ENCODE measurements around a stretch of chr13.

DNA sequence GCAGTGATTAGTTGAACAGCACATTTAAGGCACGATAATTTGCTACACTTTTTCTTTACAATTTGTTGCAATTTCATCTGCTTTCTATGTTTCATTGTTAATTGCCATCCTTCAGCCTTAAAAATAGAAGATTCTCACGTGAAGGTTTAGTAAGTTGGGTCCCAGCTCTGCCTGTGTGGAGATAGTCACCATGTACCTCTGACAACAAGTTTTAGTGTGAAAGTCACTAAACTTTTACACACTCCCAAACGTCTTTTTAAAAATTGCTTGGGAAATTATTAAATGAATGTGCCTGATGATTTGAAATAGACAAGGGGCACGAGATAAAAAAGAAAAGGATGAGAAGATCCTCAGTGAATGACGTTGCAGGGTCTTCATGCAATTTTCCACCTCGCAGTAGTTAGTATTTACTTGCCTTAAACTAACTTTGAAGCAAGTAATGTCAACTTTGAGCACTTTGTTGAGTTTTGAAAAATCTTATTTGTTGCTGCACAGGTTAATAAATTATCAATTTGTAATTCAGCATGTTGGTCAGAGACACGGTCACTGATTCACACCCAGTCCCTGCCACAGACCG, 84.7 kb upstream of the MCF2L start:
- PRO-cap = no peak

DNA sequence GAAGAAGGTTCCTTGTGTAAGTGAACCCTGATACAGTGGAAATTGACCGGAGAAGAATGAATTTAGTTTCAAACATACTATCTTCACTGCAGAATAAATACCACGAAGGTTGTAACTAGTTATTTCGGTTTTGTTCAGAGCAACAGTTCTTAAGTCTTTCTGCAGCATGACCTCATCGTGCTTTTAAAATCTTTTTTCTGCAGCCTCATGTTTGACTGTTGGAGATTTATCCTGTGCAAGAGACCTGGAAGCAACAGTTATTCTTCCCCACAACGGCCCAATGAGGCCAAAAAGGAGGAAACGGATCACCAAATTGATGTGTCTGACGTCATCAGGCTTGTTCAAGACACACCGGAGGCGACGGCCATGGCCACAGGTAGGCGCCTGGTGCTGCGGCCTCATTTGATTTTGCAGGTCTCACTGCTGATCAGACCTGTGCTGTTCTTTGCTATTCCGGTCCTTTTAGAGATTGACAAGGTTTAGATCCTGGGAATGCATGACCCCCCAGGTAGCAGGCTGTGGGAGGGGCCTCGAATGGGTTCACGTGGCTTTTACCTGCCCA, 66.9 kb upstream of the MCF2L start:
- PRO-cap = no peak

DNA sequence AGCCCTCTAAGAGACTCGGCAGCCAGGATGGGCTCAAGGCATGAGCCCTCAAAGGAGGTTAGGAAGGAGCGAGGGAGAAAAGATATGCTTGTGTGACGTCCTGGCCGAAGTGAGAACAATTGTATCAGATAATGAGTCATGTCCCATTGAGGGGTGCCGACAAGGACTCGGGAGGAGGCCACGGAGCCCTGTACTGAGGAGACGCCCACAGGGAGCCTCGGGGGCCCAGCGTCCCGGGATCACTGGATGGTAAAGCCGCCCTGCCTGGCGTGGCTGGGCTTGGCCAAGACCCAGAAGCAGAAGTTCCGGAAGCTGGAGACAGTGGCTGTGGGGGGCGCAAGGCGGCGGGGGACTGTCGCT, 54.1 kb downstream of the MCF2L start:
- PRO-cap = no peak

- PRO-cap = no peak
Observed at GRCh38 chr13:113079384-113080128, 26.0 kb upstream of the F7 start.

DNA sequence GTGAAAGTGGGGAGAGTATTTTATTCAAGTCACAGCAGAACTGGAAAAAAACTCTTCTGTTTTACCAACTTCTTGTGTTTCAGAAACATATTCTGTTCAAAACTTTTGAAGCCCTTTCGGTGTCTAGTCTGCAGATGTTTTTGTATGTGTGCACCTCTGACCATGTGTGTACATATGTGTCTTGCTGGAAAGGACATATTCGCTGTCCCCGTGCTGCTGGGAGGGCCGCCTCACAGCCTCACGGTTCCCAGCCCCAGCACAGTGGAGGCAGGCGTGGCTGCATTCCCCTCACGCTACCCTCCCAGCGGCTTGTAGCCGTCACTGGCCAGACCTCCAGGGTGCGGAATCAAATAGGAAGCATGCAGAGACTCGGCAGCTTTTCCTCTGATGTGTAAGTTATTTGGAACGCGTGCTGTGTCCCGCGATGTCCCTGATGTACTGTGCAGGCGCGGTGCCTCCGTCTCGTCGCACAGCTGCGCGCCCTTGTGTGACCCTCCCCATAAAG, 7.6 kb upstream of the F7 start:
- PRO-cap = no peak

- PRO-cap = no peak
Observed at GRCh38 chr13:113137587-113138407, 15.2 kb downstream of the F10 start.

DNA sequence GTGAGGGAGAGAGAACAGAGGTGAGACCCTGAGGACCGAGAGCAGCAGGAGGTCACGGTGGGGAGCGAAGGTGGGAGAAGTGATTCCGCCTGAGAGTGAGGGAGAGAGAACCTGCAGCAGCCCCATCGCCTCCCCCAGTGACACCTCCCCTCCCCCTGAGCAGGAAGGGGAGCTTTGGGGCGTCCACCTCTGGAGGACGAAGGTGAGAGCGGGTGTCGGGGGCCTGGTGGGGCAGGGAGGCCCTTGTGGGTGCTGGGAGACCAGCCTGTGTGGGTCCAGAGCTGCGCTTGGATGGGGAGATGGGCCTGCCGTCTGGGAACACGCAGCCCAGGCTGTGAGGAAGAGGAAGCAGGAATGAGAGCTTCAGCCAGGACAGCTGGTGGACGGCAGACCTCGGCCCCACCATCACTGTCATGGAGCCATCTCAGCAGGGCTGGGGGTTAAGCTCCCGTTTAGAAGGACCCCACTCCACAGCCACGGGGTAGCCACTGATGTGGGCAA, 6.7 kb upstream of the PROZ start:
- PRO-cap = no peak

- PRO-cap = no peak
Observed at GRCh38 chr13:113421558-113422248, 31.6 kb downstream of the ADPRHL1 start.

DNA sequence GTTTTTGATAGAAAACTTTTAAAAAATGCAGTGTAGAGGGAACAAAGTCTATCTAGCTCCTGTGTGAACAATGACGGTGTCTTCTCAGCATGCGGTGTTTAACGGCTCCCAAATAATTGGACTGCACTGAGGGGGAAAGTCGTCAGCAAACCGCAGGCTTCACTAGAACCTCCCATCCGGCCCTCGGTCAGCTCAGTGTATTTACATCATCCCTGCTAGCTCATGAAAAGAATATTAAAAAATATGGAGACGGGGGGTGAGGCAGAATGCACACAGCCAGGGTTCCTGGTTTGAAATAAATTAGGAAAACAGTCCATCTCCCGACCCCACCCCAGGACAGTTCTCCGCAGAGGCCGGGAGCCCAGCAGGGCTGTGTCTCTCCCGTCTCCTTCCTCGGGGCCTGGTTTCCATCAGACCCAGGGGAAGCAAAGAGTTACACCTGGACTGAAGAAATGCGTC, 757 bp upstream of the ADPRHL1 start:
- PRO-cap = no peak

GRCh38 chr13:113632897-113633387, 25.1 kb downstream of the ATP4B start:
- PRO-cap = no peak

DNA sequence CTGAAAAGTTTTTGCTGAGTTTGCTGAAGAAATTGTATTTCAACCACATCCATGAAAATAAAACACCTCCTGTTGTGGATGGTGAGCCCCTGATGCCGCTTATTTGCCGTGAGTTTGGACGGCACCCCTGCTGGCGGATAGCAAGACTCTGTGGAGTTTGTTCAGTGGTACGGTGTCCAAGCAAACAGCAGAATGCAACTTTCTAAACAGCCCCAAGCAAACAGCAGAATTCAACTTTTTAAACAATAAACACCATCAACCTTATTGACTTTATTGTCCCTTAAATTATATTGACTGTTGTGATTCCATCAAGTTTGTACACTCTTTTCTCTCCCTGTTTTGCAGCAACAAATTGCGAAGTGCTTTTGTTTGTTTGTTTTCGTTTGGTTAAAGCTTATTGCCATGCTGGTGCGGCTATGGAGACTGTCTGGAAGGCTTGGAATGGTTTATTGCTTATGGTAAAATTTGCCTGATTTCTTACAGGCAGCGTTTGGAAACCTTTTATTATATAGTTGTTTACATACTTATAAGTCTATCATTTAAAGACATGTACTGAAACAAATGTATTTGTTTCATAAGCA, 17.4 kb downstream of the ATP4B start:
- PRO-cap = no peak

DNA sequence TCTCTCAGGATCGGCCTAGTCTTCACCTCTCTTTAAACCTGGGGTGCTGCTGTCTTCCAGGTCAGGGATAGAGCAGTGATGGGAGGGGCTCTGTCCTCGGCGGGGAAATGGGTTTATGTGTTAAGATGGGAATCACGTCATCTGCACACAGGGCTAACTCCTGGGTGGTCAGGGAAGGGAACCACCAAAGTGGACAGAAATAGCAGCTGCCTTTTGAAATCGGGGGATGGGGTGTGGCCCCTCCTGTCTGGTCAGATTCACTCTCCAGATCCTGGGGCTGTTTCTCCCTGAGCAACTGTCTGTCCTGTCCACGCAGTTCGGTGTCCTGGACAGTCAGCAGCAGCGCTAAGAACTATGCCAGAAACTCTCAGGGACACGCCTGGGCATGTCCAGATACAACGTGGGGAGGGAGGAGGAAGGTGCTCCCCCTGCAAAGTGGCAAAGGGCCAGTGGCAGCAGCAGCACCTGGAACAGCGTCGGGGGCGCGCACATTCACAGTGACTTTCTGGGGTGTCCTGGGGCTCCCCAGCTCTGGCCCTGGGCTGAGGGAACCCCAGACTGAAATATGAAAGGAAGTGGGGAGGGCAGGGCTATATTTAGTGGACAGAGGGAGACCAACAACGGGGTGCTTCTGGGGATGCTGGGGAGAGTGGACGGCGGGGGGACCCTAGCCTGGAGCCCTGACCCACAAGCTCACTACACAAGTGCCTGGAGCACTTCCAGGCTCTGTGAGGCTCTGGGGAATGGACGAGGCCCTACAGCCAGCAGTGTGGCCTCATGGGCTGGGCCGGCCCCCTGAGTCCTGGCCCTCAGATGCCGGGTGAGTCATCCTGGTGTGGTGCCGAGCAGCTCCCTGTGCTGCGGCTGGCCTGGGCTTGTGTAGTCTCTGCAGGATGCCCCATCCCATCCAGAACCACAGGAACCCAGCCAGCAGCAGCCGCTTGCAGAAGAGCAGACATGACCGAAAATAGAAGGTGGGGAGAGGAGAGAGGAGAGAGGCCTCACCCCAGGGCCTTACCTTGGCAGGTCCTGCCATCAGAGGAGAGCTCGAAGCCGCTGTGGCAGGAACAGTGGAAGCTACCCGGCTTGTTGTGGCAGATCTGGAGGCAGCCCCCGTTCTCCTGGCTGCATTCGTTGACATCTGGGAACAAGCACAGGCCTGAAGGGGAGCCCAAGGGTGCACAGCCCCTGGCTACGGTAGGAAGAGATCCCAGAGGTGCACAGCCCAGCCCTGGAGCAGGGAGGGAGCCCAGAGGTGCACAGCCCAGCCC, 26.4 kb downstream of the GAS6 start:
- PRO-cap = unidirectional peak, minus-strand start at position 322 of the sequence

DNA sequence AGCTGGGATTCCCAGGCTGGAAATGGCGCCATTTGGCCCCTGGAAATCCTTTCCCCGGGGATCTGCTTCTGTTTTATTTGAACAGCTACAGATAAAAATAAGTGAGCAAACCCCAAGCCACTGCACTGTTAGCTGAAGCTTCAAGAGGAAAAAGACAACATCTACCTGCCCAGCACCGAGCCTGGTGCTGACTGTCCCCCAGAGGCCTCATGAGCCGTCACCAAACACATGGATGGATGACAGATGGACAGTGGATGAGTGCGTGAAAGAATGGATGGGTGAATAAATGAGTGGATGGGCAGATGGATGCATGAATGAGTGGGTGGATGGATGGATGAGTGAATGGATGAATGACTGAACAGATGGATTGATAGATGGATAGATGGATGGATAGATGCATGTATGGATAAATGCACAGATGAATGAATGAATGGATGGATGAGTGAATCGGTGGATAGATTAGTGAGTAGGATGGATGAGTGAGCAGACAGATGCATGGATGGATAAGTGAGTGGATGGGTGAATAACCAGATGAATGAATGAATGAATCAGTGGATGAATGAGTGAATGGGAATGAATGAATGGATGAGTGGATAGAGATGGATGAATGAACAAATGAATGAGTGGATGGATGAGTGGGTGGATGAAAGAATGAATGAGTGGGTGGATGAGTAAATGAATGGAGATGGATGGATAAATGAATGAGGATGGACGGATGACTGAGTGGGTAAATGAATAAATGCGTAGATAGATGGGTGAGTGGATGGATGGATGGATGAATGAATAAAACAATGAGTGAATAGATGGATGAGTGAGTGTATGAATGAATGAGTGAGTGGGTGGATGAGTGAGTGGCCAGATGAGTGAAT, 13.2 kb downstream of the GAS6 start:
- PRO-cap = no peak

- PRO-cap = no peak
Observed at GRCh38 chr13:113930860-113931424, 42.9 kb downstream of the C13orf46 start.

DNA sequence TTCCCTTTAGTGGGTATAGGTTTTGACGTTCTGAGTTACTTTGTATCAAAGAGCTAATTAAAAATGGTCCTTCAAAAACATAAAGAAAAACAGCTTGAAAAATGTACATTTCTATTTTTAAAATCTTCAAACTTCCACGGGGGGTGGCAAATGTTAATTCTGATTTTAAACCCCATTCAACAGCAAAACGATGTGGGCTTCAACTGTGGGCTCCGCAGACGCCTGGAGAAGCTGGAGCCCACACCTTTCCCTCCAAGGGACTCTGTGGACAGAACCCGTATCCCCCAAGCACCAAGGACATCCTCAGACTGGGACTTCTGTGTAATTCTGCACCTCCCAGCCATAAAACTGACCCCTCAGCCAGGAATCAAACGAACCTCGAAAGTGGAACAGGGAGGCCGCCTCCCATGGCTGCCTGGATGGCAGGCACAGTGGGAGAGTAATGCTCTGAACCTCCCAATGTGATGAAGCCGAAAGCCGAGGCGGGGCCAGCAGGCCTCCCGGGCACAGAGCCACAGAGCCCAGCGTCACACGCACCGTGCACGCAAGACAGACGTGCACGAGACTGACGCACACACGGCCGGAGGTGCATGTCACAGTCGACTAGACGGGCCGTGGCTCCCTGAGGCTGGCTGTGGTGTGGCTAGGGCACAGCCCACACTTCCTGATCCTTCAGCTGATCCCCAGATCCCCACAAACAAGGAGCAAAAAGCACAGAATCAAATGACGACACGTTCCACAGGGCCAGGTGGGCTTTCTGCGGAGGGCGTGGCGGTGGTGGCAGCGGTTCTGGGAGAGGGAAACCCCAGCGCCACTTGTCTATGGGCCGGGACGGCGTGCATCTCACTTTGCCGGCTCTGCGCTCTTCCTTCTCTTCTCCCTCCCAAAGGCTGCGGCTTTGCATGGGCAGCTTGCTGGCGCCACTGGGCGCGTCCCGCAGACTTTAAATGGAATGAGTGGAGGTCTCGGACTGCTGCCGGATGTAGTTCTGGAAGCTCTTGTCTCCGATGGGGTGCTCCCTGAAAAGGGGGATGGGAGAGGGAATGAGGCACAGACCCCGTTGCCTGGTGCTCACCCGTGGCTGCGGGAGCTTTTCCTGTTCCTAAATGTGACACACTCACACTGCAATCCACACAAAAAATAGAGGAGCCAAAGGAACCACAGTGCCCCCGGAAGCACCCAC, 4.9 kb upstream of the C13orf46 start:
- PRO-cap = no peak

DNA sequence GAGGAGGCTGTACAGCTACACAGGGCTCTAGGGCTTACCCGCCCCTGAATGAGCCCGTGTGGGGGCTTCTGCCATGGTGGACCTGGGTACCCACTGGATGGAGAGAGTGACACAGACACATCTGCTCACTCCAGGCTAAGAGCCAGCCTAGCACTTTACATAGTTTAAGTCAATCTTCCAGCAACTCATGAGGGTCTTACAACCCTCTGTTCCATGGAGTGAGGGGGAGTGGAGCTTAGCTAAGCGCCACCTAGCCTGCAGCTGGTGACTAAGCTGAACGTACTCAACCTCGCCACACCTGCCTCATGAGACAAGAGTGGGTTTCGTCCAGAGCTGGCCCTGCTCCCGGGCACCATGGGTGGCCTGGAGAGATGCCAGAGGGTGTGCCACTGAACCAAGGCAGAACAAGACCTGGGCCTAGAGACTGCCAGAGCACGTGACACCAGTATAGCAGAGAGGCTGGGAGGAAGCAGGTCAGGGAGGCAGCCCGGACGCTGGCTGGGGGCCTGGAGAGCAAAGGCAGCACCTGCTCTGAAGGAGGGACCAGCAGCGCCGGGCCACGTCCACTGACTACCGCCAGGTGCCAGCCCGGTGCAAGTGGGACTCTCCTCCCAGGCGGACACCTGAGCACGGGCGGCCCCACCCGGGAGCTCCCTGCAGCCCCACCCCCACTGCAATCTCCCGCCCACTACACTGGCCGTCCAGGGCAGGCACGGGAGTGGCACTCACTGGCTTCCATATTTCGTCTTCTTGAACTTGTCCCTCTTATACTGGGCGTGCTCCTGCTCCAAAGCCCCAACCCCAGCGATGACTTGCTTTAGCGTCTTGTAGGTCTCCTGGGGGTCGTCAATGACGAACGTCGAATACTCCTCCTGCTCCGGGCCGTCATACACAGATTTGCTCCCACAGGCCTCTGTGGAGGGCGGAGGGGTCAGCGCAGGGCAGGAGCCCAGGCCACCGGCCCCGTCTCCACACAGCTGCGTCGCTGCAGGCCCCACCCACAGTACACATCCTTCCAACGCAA, 7.4 kb upstream of the C13orf46 start:
- PRO-cap = no peak

DNA sequence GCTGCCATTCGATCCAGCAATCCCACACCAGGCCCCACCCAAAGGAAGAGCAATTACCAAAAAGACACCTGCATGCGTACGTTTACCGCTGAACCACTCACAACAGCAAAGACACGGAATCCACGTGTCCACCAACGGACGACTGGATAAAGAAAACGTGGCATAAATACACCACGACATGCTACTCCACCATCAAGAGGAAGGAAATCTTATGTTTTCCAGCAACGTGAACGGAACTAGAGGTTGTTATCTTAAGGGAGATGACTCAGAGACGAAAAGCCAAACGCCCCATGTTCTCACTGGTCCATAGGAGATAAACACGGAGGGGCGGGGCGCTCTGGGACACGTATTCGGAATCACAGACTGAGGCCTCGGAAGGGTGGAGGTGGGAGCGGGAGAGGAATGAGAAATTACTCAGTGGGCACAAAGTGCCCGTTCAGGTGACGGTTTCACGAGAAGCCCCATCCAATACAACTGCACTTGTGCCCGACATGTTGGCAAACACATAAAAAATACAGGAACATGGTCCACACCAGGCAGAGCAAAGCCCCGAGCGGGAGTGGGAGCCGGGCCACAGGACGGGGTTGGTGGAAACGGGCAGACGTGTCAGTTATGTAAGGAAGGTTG, 31.0 kb upstream of the C13orf46 start:
- PRO-cap = no peak

DNA sequence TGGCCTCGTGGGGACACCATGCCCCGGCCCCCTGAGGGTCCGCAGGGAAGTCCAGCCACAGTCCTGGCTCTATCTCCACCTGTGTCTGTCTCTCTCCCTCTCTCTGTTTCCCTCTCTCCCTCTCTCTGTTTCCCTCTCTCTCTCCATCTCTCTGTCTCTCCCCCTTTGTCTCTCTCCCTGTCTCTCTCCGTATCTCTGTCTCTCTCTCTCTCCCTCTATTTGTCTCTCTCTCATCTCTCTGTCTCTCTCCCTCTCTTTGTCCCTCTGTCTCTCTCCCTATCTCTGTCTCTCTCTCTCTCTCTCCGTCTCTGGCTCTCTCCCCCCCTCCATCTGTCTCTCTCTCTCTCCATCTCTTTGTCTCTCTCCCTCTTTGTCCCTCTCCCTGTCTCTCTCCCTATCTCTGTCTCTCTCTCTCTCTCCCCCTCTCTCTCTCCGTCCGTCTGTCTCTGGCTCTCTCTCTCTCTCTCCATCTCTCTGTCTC, 39.5 kb upstream of the C13orf46 start:
- PRO-cap = no peak

GRCh38 chr13:114025147-114025711, 51.4 kb upstream of the C13orf46 start:
- PRO-cap = no peak

GRCh38 chr13:114027136-114027485, 53.2 kb upstream of the C13orf46 start:
- PRO-cap = no peak